Epidermal melanocyte (primary cell): ENCODE measurements around the genes CTSE and AVPR1B.

DNA sequence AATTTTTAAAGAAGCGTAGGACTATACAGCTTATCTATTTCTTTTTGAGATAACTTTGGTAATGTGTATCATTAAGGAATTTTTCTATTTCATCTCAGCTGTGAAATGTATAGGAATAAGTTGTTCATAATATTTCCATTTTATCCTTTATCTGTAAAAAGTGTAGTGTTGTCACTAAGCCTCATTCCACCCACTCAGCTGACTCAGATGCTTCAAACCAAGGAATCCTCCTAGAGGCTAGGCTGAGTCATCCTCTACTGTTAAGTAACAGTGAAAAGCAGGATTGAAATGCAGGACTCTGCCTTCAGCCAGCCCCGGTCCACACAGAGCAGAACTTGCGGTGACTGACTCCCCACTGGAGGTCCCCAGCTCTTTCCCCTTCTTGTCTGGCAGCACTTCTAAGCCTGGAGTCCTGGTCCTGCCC, 1.9 kb downstream of the RAB7B start:
- RRBS = no CpG with 5 or more reads among the region's 3 CpGs

- RRBS = no CpG with 5 or more reads among the region's 16 CpGs
Measured at GRCh38 chr1:206023478-206024286, at the start of gene CTSE. Gene CTSE, minus strand, starts transcription at chr1:206023895.

DNA sequence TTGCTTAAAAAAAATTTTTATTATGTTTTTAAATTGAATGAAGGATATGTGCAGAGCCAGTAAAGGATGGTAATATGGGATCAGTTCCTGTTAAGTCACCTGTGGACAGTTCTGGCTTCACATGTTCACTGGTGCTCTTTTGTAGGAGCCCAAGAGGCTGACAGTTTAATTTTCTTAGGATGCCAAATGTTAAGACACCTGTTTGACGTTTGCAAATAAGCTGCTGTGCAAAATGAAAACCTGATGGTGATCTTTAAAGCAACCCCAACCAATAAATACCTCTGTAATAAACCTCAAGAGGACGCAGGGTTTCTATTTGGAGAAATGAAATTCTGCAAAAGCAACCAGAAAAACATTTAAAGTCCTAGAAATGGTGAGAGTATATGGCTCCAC, 5.8 kb upstream of the RHEX start:
- RRBS = no CpG with 5 or more reads among the region's 2 CpGs

- RRBS = 3% methylated on average over 27 of the region's 73 CpGs
Measured at GRCh38 chr1:206116983-206118233, at the start of gene AVPR1B. Gene AVPR1B, minus strand, starts transcription at chr1:206117388.

GRCh38 chr1:206461170-206462123, 8.8 kb upstream of the IKBKE start:
- RRBS = no CpG with 5 or more reads among the region's 19 CpGs

DNA sequence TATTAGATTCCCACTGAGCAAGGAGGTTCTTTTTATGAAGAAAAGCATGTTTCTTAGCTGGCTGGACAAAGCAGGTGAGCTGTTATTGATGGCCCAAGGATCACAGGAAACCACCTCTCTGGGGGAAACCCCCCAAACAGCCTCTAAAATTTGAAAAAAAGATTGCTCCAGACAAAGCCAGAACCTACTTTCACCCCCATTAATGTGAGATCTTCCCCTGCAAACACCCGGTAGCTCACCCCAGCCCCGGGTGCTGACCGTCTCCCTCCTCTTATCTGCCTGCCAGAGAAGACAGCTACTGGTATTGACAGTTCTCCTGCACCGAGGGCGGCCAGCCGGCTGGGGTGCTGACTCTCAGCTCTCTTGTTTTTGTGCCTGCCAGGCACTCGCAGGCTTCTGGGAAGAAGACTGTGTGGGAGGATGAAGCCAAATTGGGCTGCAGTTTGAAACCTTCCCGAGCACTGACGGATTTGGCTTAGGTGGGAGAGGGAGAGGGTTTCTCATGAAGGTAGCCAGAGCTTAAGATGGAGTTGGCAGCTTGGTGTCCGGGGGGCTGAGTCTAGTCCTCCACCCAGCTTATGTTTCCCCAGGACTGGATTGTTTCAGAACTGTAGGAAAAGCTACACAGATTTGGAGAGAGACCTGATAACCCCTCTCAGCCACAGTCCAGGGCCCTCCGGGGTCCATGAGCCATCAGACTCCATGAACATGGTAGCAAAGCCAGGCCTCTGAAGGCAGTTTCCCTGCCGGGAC, 48.2 kb downstream of the RASSF5 start:
- RRBS = 55% methylated on average over 7 of the region's 12 CpGs

DNA sequence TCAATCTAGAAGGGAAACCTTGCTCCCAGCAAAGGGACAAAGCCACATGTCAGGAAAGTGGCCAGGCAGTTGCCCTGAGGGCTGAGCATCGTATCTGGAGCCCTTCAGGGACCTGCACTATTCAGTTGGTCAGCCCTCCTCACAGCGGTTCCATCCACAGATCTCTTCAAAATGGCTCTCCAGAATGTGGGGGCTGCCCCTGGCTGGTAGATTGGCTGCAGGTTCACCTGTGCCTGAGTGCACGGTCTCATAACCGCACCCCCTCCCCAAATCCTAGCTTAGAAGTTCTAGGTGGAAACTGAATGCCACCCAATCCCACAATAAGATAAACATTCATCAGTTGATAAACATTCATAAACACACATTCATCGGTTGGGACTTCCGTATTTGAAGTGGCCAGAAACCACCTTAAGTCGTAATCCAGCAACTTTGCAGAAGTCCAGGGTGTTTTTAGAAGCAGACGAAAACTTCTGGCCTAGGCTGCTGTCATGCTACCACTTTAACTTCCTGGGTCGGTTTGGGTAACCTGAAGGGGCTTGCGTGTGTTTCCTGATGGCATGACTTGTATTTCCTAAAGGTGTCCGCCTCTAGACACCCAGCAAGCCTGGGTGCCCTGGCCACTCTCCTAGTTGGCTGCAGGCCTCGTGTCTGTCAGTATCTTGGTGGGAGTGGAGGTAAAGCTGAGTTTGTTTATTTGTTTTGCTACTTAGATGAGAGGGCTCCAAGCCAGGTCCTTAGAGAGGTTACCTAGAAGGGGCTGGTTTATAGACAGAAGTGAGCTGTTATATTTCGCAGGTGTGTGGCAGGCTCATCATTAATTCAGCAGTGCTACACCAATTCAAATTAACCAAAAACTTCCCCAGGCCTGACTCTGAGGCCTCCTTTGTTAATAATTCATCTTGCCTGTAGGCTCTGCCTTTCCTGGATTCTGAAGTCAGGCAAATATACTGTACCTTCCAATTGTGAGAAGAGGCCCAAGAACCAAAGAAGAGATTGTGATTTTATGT, 50.7 kb downstream of the RASSF5 start:
- RRBS = no CpG with 5 or more reads among the region's 13 CpGs

DNA sequence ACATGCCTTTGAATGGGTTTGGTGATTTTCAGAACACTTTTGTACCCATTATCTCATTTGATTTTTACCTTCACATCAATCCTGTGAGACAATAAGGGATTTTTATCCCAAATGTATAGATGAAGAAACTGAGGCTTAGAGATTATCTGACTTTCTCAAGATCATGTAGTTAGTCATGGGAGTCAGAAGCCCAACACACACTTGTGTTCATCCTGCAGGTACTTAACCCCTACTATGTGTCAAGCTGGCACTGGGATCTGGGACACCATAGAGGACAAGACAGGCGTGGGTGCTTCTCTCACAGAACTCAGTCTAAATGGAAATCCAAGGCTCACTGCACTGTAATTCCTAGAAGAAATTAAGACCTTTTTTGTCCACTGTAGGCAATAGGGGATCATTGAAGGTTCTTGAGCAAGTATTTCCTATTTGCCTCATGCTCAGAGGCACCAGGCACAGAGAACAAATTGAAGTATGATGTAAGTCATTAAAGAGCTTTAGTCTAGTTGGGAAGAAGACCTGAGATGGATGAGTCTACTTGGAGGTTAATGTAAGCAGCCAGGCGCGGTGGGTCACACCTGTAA, 34.8 kb downstream of the EIF2D start:
- RRBS = no CpG with 5 or more reads among the region's 3 CpGs

GRCh38 chr1:206578066-206578868, 34.0 kb downstream of the EIF2D start:
- RRBS = no CpG with 5 or more reads among the region's 9 CpGs

GRCh38 chr1:206588820-206589750, 23.2 kb downstream of the EIF2D start:
- RRBS = no CpG with 5 or more reads among the region's 11 CpGs

DNA sequence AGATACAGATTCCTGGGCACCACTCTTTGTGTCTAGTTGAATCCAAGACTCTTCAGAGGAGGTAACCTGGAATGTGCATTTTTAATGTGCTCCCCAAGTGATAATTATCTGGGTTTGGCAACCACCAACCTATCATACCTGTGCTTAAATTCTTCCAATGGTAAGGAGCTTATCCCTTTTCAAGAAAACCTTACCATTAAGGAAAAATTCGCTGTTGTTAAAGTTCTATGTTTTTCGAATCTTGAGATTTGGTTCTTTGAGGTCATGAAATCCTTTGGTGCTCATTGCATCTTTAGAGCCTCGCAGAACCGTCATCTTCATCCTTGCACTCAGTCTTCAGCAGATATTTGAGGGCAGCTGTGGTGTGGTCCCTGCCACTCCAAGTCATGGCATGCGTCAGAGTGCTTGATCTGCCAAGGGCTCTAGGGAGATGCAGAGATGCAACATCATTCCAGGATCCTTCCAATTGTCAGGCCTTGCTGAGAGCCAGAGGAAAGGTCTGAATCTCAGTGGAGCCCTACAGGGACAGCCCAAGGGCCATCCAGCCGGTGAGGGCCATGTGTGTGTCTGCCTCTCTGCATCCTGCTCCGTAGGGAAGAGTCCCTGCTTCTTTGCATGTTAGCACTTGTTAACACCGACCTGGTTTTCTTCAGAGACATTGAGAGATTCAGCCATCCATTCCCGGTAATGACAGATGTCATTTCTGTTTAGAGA, 17.4 kb downstream of the MAPKAPK2 start:
- RRBS = no CpG with 5 or more reads among the region's 9 CpGs

DNA sequence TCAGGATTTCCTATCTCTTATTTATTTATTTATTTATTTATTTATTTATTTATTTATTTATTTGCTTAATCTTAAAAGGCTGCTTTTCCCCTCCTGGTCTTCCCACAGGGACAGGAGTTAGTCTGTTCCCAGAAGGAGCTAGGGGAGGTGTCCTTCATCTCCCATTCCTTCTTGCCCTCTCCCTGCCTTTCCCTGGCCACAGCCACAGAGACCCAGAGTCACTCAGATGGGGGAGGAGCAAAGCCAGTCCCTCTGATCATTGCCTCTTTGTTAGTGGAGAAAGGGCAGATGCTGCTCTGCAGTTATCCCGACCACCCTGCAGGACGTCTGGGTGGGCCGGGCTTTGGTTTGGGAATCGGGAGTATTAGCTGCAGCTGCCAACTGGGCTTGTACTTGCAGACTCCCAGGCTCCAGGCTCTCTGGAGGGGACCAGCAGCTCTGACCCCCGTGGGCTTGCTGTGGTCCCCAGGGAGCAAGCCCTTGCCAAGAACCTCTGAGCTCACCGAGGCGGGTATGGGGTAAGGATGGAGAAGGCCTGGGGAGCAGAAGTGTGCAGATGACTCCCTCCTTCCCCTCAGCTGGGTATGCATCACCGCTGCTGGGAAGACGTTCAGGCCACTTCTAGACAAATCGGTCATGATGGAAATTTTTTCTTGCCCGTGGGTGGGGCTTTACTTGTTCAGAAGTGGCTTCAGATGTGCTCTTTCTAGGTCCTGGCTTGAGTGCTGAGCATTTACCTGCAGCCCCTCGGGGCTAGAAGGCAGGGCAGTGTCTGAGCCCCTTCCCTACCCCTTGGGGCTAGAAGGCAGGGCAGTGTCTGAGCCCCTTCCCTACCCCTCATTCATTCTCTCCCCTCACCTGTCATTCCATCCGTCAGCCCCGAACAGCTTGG, 21.6 kb downstream of the MAPKAPK2 start:
- RRBS = no CpG with 5 or more reads among the region's 14 CpGs

- RRBS = no CpG with 5 or more reads among the region's 15 CpGs
Measured at GRCh38 chr1:206733153-206734040, 37.2 kb upstream of the IL19 start.

DNA sequence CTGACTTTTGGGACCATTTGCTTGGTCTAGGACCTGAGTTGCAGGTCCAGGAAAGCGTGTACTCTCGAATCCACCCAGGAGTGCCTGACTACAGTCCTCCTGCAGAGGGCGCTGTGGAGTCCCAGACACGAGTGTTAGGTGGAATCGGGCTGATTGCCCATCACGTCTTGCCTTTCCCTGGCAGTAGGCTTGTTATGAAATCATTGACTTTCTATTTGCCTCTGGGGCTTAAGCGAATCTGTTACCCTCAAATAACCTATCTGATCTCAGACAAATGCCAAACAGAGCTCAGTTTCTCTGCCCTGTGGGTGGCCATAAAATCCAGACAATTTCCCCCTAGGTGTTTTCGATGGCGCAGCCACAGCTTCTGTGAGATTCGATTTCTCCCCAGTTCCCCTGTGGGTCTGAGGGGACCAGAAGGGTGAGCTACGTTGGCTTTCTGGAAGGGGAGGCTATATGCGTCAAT, 384 bp upstream of the IL20 start:
- RRBS = no CpG with 5 or more reads among the region's 12 CpGs

GRCh38 chr1:206908798-206910276, 12.1 kb downstream of the IL24 start:
- RRBS = 3% methylated on average over 16 of the region's 90 CpGs

GRCh38 chr1:206924528-206925292, 3.0 kb upstream of the FCMR start:
- RRBS = no CpG with 5 or more reads among the region's 12 CpGs

GRCh38 chr1:206932325-206932600, 10.5 kb upstream of the FCMR start:
- RRBS = no CpG with 5 or more reads among the region's 7 CpGs

DNA sequence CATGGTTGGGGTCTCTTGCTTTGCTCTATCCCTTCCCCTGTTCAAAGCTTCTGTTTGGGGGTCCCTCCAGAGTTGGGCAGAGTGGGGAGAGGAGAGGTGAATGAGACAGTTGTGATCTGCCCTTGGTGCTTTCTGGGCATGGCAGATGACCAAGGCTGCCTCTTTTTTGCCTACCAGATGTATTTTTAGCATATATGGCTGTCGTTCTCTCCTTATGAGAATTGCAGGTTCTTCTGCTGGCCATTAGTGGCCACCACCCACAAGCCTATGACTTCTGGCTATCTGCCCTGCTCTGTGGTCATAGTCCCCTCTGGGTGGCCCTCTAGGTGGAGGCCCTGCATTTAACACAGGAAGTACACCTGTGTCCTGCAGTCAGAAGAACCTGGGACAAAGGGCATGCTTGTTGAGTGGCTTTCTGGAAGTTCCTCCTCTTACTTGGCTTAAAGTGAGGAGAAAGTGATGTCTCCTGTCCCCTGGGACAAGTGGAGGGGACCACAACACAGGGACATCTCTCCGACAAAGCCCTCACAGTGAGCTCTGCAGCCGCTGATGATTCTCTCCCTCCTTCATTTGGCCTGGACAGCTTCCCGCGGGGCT, 6.5 kb downstream of the FCAMR start:
- RRBS = no CpG with 5 or more reads among the region's 5 CpGs

- RRBS = no CpG with 5 or more reads among the region's 1 CpG
Measured at GRCh38 chr1:207017677-207017964, 14.9 kb downstream of the C1orf116 start.

- RRBS = no CpG with 5 or more reads among the region's 7 CpGs
Measured at GRCh38 chr1:207017965-207018700, 14.4 kb downstream of the C1orf116 start.